SJCRH30 (cell line): Measurements from ENCODE around the genes SCG3 and GNB5.

DNA sequence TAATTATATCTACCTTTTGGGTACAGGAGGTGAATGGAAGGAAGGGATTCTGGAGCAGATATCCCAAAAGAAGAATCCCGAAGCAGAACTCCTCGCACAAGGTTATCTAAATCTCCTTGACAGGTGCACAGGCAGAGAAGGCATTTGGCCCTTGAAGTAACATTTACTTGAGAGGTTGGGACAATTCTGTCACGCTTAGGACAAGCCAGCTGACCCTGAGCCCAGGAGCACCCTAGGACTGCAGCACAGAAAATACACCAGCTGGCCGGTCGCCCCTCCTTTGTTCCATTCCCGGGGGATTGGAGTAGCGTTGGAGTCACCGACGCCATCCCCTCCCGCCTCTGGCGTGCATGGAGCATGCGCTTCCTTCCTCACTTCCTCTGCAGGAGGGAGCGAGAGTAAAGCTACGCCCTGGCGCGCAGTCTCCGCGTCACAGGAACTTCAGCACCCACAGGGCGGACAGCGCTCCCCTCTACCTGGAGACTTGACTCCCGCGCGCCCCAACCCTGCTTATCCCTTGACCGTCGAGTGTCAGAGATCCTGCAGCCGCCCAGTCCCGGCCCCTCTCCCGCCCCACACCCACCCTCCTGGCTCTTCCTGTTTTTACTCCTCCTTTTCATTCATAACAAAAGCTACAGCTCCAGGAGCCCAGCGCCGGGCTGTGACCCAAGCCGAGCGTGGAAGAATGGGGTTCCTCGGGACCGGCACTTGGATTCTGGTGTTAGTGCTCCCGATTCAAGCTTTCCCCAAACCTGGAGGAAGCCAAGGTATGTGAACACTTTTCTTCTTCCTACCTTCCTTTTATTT lies at the start of gene SCG3:
Gene SCG3, plus strand, starts transcription at position 433 of the 807 bp plus-strand sequence.
- RAMPAGE, long total RNA = no peak

DNA sequence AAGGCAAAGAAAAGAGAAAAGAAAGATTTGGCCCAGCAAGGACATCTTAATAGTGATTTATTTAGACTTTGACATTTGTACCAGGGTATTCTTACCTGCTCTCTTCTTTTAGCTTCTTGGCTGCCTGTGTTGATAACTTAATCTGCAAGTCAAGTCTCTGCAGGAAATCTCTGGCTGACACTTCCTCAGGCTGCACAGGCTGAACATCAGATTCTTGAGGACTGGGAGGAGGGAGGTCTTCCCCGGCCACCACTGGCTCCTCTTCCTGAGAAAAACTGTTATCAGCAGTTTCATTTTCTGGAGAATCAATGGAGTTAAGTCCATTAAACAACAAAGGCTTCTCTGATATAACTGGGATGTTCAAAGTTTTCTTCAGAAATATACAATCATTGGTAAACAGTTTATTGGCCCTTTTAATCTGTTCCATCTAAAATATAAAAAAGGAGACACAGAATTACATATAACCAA lies 12.7 kb downstream of the LYSMD2 start:
- RAMPAGE, long total RNA = no peak

- RAMPAGE, long total RNA = no peak
Measured at GRCh38 chr15:51731407-51732356, 5.8 kb downstream of the LYSMD2 start.

DNA sequence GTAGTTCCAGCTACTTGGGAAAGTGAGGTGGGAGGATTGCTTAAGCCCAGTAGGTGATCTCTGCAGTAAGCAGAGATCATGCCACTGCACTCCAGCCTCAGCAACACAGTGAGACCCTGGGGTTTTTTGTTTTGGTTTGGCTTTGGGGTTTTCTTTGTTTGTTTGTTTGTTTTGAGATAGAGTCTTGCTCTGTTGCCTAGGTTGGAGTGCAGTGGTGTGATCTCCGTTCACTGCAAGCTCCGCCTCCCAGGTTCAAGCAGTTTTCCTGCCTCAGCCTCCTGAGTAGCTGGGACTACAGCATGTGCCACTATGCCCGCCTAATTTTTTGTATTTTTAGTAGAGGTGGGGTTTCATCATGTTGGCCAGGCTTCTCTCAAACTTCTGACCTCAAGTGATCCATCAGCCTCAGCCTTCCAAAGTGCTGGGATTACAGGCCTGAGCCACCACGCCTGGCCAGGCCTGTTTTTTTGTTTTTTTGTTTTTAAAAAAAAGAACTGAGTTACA lies 2.4 kb upstream of the LYSMD2 start:
- RAMPAGE, long total RNA = no peak

DNA sequence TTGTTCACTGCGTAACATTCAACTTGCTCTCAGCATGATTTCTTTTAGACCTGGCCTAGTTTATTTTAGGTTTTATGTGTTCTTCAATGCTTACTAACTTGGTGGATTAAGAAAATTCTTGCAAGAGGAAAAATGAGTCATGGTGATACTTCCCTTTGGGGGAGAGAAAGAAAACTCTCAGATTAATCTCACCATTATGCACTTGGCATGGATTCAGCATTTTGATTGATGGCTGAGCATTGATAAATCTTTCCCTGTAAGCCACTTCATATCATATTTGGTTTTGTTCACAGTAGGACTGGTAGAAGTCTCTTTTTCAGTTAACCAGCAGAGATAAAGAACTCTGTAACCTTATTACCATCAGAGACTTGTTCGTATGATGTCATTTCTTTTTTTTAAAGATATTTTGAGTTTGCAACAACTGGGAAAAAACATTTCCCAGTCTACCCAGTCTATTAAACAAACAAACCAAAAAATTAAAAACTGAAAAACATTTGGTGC lies 17.0 kb downstream of the TMOD3 start:
- RAMPAGE, long total RNA = no peak

GRCh38 chr15:52136939-52137947 lies 24.7 kb upstream of the BCL2L10 start:
- RAMPAGE, long total RNA = no peak

GRCh38 chr15:52185053-52185796 lies 6.0 kb downstream of the GNB5 start:
- RAMPAGE, long total RNA = no peak

DNA sequence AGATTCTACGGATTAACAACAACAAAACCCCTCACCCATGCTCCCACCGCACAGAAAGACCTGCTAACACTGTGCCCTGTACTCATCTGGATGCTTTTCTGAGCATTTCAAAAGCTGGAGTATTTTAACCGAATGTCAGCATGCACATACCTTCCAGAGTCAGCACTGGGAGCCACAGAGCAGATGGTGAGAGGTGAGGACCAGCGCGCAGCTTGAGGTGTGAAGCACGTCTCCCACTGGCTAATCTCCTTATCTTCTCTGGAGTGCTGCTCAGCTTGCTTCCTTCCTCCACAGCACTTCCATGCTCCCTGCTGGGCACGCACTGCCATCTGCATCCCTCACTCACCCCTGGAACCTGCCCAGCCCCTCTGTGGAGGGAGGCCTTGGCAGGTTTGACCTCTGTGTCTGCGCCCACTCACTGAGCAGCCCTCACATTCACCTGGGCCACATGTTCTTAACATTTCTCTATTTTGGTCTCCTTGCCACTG lies at the start of gene GNB5:
Gene GNB5, minus strand, starts transcription at position 221 of the 488 bp plus-strand sequence.
- RAMPAGE, long total RNA = no peak

DNA sequence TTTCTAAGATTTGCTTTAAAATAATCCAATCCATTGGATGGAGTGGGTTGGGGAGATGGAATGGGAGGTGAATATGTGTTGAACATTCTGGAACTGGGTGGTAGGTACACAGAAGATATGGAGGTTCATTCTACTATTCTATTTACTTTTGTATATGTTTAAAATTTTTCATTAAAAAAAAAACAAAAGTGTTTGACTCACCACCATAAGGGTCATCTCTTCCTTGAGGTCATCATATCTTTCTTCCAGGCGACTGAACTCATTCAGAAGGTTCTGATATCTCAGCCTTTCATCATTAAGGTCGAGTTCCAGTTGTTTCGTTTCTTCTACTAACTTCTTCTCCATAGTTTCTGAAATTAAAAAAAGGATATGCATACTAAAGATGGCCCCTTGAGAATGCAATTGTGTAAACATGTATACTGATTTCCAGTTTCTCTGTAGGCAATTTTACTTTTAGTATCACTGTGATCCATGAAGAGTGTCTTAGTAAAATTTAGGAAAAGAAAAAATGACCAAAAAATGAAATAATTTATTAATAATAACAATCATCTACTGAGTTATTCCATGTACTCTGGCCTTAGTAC lies 68.8 kb upstream of the MYO5C start:
- RAMPAGE, long total RNA = no peak

- RAMPAGE, long total RNA = no peak
Measured at GRCh38 chr15:52529106-52529582, 464 bp upstream of the MYO5A start.

GRCh38 chr15:52546755-52546981 lies 18.0 kb upstream of the MYO5A start:
- RAMPAGE, long total RNA = no peak

GRCh38 chr15:52566789-52567284 lies 2.0 kb downstream of the ARPP19 start:
- RAMPAGE, long total RNA = no peak

DNA sequence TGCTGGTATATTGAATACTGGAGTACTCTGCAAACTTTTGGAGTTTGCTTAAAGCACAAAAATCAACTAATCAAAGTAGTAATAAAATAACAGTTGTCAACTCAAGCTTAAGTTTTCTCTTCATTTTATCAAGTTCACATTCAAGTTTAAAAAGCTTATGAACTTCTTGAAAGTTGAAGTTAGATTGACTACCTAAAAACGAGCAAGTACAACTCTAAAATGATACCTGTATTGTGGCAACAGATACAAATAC lies 1.8 kb downstream of the ATOSA start:
- RAMPAGE, long total RNA = no peak

GRCh38 chr15:52678499-52679077 lies 600 bp downstream of the ATOSA start:
- RAMPAGE, long total RNA = no peak

GRCh38 chr15:52710245-52710692 lies 31.1 kb upstream of the ATOSA start:
- RAMPAGE, long total RNA = no peak

DNA sequence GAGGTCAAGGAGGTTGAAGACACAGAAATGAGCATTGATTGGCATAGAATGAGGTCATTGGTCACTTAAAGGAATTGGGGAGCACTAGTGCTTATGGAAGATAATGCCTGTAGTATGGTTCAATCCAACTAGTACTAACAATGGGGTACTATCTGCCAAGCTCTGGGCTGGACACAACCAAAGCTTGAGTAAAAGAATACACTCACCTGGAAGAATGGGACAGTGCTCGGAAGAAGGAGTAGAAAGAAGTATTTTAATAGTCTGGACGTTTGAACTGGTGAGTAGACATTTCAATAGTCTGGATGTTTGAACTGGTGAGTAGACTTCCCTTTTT lies 40.2 kb upstream of the ATOSA start:
- RAMPAGE, long total RNA = no peak

- RAMPAGE, long total RNA = no peak
Measured at GRCh38 chr15:52802043-52802676, 12.0 kb upstream of the ONECUT1 start.

DNA sequence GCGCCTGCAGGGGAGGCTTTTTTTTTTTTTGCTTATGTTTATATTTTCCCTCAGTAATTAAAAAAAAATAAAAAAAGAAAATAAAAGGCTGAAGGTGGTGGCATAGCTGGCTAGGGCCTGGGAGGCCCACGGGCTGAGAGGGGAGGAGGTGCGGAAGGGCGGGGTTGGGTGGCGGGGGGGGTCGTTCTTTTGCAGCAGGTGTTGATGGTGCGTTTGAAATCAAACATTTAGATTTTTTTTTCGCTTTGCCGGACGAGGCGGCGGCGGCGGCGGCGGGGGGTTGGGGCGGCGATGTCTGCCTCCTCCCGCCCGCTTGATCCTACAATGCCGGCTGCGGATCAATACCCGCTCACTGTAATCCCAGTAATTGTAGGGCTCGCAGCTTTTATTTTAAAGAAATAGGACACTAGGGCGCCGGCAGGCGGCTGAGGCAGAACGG lies 15.0 kb upstream of the ONECUT1 start:
- RAMPAGE, long total RNA = no peak

DNA sequence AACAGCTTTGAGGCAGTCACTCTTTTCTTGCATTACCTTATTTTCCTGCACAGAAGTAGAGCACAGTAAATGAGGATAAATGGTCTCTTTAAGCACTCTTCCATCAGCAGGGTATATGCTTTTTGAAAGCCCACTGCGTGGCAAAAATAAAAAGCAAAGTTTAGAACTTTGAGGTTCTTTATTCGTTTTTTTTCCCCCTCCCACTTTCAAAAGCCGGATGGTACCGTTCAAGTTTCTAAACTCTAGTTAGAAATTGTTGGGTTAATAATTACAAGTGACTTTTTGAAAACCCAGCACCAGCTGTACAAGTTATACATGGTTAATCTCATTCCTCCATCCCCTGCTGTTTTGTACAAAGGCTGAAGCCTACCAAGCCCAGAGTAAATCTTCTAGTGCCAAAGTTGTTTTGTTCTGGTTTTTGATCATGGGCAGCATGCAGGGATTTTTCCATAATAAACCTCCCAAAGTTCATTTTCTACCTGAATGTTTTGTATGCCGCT lies 48.6 kb downstream of the WDR72 start:
- RAMPAGE, long total RNA = no peak

- RAMPAGE, long total RNA = no peak
Measured at GRCh38 chr15:53976773-53977217, 1.4 kb upstream of the UNC13C start.